Cardiac atrium fibroblast (primary cell): ENCODE measurements around a stretch of chr1.

GRCh38 chr1:207284331-207285018, 37.0 kb upstream of the CD55 start:
- RAMPAGE, long total RNA, result no peak

DNA sequence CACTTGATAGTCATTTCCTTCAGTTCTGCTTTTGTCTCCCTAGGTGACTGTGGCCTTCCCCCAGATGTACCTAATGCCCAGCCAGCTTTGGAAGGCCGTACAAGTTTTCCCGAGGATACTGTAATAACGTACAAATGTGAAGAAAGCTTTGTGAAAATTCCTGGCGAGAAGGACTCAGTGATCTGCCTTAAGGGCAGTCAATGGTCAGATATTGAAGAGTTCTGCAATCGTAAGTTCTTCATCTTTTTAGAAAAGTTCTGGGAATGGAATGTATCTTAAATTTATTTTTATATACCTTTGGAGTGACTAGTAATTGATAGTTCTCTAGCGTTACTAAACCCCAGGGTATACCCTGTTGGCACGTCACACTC, 846 bp downstream of the CD55 start:
- RAMPAGE, long total RNA, result no peak

DNA sequence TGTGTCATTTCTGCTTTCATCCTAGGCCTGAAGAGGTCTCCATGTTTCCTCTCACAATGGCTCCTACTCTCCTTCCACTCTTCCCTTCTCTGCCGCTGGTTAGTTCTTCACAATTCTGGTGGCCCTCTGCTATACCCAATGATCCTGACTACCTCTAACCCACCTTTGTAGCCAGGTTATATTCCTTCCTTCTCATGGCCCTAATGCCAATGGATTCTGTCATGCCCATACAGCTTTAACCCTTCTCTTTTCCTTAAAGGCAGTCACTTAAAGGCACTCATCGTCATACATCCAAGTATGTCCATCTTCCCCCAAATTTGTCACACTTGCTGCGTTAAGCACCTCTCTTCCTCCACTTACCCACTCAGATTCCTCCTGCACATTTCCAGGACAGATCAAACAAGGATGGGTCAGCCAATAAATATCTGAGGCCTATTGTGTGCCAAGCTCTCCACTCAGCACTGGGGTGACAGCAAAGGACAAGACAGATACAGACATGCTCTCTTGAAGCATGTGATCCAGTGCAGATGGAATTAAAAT, 47.8 kb downstream of the CD34 start:
- RAMPAGE, long total RNA, result no peak

- RAMPAGE, long total RNA, result no peak
Measured at GRCh38 chr1:207868801-207869690, 41.9 kb downstream of the CD34 start.

DNA sequence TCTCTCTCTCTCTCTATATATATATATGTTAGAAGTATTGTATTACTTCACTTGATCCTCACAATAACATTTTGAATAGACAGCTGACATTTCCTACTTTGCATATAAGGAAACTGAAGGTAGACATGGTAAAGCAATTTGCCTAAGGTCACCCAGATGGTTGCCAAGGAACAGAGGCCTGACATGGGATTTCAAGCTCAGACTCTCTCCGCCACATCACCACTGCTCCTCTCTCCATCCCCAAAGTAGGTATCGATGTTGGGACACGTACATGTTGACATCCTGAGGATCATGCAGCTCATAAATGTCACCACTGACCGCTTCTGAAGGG, 38.9 kb downstream of the CD34 start:
- RAMPAGE, long total RNA, result no peak

- RAMPAGE, long total RNA, result no peak
Measured at GRCh38 chr1:207892571-207892990, 18.3 kb downstream of the CD34 start.

DNA sequence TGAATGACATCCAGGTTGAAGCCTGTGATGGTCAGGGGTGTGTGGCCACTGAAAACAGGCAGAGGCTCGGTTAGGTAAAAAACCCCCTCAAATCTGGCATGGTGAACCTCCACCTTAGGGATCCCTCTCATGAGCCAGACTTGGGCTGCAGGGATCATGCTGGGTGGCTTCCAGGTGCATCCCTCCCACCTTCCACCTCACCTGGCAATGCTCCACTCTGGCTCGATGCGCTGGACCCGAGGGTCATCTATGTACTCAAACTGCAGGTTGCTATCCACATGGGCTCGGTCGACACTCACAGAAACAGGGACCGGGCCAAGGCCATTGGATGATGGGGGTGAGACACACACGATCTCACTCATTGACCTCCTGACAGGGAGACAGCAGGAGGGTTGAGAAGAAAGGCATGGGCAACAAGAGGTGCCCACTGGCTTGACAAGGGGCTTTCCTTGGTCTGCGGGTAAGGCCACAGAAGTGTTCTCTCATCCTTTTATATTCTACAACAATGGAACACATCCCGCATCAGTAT, 140.2 kb upstream of the CD34 start:
- RAMPAGE, long total RNA, result no peak

DNA sequence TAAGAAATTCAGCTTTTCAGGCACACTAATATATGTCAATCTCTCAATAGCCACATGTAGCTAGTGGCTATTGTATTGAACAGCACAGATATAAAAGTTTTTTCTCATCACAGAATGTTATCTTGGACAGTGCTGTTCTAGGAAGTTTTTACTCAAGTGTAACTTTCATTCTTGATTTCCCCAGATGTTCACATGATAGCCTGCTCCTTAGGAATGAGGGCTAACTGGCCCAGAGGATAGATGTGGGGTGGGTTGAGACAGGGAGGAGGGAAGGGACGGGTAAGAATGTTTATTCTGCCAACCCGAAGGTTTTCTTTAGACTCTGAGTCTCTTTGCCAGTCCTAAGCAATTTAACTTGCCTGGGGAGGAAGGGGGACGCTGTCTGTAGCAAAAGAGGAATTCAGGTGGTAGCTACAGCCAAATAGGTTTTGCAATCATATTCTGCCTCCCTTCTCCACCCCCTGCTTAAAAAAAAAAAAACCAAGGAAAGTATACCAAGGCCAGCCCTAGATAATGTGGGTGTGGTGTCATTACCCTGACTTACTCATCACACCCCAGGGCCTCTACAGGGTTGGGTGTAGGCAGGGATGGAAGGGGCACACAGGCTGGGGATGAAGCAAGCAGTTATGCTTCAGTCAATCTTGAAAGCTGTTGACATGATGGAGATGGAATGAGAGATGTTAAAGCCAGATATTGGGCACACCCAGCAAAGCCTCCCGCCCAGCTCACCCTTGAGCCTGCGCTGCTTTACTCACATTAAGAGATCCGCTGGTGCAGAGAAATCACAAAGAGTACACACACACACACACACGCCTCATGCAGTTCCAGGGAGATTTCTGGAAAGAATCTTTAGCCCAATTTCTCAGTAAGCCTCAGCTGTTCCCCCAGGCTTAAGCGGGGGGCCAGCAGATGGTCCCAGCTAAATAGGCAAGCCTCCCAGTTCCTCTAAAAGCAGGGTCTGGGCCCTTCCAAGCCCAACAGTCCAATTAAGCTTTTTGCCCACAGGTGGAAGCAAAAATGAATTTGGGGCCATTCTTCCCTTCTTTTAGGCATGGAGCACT, 59.9 kb downstream of the PLXNA2 start:
- RAMPAGE, long total RNA, result no peak

DNA sequence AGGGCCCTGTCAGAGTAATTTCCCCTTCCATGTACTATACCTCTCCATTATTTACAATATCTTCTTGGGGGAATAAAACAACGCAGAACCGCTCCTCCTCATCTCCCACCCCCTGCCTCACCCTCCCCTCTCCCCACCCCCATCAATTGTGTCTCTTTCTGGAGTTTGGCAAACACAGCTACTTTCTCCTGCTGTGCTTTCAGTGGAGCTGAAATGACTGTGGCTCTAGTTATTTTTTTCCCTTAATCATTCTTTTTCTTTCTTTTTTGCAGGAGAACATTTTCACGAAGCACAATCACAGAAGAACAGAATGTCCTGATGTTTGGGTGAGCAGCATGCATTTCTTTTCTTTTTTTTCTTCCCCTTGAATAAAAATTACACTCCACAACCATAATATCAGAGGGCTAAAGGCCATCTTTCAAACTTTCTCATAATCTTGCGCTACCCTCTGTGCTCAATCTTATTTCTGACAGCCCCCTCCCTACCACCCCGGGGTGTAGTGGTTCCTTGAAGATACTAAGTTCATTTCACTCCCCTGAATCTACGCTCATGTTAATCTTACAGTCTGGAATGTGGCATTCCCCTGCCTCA, 8.8 kb upstream of the PLXNA2 start:
- RAMPAGE, long total RNA, result no peak

GRCh38 chr1:208988728-208989173, 594.8 kb upstream of the CAMK1G start:
- RAMPAGE, long total RNA, result no peak

DNA sequence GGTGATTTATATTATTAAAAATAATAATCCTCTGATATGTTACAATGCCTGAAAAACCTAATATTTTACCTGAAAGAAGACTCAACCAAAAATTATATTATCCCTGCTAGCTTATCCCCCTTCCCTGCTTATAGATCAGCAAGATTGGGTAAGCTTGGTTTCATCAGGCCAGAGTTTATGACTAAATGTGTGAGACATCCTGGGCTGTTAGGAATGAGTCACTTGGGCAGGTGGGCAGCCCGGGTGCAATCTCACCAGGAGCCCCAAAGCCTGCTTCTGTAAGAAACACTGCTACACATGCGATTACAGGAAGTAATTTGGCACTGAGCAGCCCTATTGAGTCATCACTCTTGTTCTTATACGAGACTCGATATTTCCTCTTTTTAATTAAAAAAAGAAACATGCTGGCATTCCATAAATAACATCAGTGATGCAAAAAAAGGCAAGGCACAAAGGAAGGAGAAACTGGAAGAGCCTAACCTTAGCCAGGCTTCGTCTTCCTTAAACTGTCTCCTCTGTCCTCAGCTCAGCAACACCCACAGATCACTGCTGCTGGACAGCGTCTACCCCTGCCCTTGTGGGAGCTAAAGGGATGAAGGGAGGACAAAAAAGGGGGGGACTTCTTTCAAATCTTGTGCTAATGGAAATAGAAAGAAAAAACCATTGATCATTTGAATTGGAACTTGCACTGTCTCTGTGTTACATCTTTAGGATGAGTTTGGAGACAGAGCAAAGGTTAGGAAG, 544.1 kb upstream of the CAMK1G start:
- RAMPAGE, long total RNA, result no peak

- RAMPAGE, long total RNA, result no peak
Measured at GRCh38 chr1:209667794-209668311, 7.4 kb upstream of the G0S2 start.

DNA sequence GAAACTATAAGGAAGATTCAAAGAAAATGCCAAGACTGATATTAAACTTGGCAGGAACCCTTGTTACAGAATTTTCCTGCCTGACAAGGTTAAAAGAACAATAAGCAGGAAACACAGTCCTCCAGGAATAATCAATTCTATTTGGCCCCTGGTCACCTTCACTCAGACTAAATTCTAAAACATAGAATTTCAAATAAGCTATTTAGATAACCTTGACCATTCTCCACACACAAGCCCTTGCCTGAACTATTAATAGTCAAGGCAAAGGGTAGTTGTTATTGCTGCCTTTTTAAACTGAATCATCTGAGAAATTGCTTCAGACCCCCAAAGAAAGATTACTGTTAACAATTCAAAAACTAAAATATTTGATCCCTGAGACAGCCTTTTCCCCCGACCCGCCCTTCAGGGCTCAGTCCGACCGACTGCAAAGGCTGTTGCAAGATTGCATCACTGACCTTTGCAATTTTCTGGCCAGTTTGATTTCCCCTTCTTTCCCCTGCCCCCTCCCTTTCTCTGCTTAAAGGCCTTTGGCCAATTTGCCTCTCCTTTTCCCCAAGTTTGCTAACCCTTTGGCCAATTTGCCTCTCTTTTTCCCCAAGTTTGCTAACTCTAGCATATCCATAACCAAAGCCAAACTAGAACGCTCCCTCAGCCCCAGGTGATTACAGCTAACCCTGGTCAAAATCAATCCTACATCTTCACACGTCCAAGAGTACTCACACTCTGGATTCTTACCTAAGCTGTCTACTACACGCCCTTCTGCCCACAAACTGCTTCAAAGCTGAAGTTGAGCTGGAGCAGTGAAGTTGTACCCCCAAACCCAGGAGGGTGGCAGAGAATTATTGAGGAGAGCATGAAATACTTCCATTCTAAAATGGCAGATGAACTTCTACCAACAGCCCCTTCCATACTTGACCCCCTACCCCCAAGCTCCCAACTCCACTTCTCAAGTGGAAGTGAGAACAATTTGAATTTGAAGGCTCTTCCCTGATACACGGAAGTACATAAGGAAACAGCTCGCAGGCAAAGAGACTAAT, 1.3 kb upstream of the G0S2 start:
- RAMPAGE, long total RNA, result no peak

DNA sequence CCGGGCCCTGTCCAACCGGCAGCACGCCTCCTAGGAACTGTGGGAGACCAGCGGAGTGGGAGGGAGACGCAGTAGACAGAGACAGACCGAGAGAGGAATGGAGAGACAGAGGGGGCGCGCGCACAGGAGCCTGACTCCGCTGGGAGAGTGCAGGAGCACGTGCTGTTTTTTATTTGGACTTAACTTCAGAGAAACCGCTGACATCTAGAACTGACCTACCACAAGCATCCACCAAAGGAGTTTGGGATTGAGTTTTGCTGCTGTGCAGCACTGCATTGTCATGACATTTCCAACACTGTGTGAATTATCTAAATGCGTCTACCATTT, 714 bp downstream of the G0S2 start:
- RAMPAGE, long total RNA, result no peak

DNA sequence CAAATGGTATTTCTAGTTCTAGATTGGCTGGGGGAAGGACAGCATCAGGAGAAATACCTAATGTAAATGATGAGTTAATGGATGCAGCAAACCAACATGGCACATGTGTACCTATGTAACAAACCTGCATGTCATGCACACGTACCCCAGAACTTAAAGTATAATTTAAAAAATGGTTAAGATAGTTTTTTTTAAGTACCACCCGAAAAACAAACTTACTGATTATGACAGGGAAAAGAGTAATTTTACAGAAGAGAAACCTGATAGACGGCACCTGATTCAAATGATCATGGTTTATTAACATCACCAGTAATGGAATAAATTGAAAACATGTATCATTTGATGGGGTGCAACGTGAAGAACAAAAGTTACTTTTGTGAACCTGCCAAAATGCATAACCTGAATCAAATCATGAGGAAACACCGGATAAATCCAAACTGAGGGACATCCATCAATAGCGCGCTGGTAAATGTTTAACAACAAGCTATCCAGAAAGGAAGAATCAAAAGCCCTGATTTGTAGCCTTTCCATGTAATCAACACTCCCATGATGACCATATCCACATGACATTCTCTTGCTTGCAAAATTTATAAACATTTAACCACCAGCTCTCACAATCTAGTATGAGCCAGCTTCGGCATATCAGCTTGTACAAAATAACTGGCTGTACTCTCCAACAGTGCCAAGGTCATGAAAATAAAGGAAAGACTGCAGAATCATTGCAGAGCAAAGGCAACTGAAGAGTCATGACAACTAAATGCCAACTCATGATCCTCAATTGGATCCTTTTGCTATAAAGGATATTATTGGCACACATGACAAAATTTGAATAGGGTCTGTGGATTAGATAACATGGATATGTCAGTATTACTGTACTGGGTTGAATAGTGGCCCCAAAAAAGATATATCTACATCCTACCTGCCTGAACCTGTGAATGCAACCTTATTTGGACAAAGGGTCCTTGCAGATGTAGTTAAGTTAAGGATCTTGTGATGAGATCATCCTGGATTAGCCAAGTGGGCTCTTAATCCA, 15.6 kb downstream of the HSD11B1 start:
- RAMPAGE, long total RNA, result no peak

GRCh38 chr1:209721955-209722306, 17.3 kb downstream of the HSD11B1 start:
- RAMPAGE, long total RNA, result no peak

- RAMPAGE, long total RNA, result no peak
Measured at GRCh38 chr1:209732784-209733212, 23.1 kb upstream of the TRAF3IP3 start.

DNA sequence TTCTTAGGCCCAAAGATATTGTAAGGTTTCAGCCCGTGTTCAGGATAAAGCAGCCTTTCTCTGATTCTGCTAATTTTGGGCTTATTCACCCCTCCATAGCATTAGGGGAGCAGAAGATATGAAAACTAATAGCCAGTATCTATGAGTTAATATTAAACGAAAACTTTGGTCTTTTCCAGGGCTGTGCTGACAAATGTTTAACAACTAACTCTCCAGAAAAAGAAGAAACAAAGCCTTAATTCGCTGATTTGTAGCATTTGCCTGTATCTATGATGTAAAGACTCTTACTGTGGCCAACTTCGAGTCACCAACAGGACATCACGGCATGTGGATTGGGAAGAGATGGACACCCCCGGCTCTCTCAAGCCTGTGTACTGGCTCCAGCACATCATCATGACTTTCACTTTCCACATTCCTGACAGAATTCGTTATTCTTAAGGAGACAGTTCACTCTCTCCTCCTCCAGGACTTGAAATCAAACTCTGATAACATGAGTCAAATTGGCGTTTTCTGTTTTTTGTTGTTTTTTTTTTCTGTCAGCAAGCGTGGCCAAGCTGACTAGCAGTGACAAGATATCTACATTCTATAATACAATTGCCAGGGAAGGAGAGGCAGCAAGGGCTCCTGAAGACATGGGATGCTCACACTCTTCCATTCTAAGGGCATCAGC, 13.5 kb upstream of the TRAF3IP3 start:
- RAMPAGE, long total RNA, result no peak

DNA sequence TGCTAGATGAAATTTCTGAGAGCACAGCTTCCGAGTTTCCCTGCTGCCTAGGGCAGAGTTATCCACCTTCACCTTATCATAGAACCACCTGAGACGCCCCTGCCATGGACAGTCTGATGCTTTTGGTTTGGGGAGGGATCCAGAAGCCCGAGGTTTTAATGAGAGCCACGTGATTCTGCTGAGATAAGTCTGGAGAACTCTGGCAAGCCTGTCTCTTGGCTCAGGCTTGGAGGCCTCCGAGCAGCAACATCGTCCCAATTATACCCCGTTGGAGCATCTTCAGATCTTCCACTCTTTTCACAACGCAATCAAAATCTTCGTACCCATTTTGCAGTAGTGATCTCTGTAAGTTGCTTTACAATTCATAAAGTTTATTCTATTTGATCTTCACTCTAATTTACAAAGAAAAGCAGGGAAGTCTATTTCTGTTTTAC, 645 bp upstream of the HHAT start:
- RAMPAGE, long total RNA, result no peak

GRCh38 chr1:210332838-210333249, 4.1 kb downstream of the HHAT start:
- RAMPAGE, long total RNA, result no peak